ENCODE measurements around a stretch of chr5.

DNA sequence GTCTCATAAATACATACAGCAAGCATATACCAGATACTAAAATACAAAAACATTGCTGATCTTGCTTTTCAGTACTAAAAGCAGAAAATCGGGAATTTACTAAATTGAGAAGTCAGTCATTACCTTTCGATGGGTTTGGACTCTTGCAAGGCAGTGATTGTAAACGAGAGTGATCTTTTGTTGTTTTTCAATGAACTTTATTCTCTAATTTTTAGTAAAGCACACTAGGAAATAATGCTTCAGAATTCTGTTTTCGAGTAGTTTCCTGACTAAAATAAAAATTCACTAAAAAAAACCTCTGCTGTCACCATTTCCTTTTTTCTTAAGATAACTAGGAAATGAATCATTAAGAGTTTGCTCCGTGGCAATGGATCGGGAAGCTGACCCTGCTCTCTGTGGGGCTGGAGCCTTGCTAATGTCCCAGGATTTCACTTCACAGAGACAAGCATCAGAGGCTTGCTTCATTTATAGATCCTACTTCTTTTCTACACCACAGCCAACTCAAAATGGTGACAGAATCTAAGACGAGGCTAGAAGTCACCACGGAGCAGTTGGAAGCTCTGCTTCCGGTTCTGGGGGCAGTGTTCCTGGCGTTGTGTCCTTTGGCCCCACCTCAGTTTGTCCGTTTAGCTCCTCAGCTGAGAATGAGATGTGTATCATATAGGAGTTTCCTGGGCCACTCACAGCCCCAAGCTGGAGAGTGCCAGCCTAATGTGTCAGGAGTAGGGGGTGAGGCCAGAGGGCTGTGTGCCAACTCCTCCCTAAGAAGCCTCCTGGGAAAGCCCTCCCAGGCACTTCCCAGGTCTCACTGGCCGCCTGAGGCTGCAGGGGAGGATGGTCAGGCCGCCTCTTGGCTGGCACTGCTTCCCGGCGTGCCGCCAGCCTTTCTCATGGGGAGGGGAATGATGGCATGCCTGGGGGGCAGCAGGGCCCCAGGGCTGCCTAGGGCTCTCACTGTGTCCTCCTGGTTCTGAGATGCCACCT, 19.5 kb downstream of the TENT4A start:
CAGE:
- cytosol, long polyA minus RNA = no peak
- cytosol, long polyA plus RNA = no peak
- long polyA plus RNA = no peak
- nucleus, long polyA minus RNA = no peak
- nucleus, long polyA plus RNA = no peak

DNA sequence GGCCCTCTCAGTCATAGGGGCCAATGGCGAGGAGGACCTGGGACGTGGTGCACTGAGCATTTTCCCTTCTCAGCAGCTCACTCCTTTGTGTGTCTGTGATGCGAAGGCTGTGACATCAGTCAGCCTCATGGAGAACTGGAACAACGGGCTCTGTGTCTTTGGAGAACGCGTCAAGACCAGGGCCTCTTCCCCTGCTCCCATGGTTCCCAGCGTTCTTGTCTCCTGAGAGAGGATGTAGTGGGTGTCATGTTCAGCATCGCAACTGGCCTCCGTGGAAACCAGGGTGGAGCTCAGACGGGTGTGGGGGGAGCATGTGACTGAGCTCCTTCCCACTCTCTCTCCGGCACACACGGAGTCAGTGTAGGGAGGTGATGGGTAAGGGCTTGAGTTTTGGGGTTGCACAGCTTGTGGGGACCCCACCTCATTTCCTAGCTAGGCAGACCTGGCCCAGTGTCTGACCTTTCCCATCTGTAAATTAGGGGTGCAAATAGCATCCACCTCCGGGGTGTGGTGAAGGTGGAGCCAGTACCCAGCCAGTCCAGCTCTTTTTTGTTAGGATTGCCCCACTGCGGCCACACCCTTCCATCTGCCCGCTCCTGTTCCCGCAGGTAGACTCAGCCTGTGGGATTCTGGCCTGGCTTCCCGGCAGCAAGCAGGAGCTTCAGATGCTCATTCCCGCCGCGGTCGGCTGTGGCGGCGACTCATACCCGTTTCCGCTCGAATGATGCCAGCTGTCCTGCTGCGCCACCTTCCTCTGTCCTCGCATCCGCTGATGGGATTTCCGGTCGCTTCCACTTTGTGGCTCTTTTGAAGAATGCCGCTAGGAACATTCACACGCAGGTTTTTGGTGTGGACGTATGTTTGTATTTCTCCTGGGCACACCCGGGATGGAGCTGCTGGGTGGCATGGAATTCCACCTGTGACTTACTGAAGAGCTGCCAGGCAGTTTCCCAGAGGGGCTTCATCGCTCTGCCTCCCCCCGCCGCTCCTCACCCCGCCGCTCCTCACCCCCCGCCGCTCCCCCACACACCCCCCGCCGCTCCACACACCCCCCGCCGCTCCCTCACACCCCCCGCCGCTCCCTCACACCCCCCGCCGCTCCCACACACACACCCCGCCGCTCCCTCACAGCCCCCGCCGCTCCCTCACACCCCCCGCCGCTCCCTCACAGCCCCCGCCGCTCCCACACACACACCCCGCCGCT, 60.0 kb downstream of the TENT4A start:
CAGE:
- cytosol, long polyA minus RNA = no peak
- cytosol, long polyA plus RNA = no peak
- long polyA plus RNA = no peak
- nucleus, long polyA minus RNA = no peak
- nucleus, long polyA plus RNA = no peak

DNA sequence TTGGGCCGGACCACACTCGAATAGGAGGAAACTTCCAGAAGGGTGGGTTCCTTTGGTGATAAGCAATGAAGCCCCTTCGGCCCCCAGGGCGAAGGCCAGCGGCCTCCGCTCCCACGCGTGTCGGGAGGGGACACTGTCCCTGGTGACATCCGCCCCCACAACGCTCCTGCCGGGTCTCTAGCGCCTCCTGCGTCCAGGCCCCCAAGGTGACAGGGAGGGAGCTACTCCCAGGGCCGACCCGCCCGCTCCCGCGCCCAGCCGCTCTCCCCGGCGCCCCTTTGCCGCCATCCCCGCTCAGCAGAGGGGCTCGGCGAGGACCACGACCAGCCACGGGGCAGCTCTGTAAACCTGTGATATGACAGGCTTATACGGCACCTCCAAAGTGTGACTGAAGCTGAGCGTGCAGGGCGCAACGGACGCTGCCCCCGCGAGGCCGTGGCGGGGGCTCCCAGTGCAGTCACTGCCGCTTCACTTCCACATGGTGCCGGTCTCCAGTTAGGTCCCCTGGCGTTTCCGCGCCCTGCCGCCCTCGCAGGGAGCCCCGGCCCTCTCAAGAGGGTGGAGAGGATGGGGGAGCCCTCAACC, 1.0 kb upstream of the ADCY2 start:
CAGE:
- cytosol, long polyA minus RNA = no peak
- cytosol, long polyA plus RNA = no peak
- long polyA plus RNA = no peak
- nucleus, long polyA minus RNA = no peak
- nucleus, long polyA plus RNA = no peak

CAGE:
- cytosol, long polyA minus RNA = no peak
- cytosol, long polyA plus RNA = no peak
- long polyA plus RNA = no peak
- nucleus, long polyA minus RNA = no peak
- nucleus, long polyA plus RNA = no peak
Observed at GRCh38 chr5:7663183-7663485, 187.8 kb downstream of the CFAP90 start.

DNA sequence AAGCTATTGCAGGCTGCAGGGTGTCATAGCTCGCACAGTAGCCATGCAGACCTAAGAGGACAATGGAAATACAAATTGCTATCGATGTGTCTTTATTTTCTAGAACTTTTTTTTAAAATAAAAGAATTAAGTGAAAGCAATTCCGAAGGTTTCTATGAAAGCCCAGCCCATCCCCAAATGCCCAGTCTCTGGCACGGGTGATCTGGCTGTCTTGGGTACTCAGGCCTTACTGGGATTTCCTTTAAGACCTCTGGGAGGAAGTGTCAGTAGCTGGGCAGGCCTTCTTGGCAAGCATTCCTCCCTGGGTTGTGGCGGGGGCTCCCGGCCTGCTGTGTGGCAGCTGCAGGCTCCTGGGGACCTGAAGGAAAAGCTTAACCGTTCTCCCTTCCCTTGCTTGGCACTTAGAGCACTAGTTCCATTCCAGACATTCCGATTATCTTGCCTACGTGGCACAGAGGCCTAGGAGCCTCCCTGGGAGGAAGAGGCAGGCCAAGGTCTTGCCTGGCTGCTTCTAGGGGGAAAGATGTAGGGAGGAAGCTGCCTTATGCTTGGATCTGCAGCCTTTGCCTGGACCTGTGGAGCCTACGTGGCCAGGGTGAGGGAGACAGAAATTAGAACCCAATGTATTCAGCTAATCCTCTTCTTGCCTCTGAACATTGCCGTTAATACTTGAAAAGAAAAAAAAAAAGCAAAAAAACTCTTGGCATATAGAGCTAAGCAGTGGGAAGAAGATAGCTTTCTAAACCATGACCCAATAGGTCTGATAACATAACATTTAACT, 1.7 kb upstream of the SEMA5A start:
CAGE:
- cytosol, long polyA minus RNA = no peak
- cytosol, long polyA plus RNA = no peak
- long polyA plus RNA = no peak
- nucleus, long polyA minus RNA = no peak
- nucleus, long polyA plus RNA = no peak

CAGE:
- cytosol, long polyA minus RNA = no peak
- cytosol, long polyA plus RNA = no peak
- long polyA plus RNA = no peak
- nucleus, long polyA minus RNA = no peak
- nucleus, long polyA plus RNA = no peak
Observed at GRCh38 chr5:9720731-9721214, 90.6 kb upstream of the TAS2R1 start.

CAGE:
- cytosol, long polyA minus RNA = no peak
- cytosol, long polyA plus RNA = no peak
- long polyA plus RNA = no peak
- nucleus, long polyA minus RNA = no peak
- nucleus, long polyA plus RNA = no peak
Observed at GRCh38 chr5:10255230-10256178, 5.4 kb downstream of the CCT5 start.

DNA sequence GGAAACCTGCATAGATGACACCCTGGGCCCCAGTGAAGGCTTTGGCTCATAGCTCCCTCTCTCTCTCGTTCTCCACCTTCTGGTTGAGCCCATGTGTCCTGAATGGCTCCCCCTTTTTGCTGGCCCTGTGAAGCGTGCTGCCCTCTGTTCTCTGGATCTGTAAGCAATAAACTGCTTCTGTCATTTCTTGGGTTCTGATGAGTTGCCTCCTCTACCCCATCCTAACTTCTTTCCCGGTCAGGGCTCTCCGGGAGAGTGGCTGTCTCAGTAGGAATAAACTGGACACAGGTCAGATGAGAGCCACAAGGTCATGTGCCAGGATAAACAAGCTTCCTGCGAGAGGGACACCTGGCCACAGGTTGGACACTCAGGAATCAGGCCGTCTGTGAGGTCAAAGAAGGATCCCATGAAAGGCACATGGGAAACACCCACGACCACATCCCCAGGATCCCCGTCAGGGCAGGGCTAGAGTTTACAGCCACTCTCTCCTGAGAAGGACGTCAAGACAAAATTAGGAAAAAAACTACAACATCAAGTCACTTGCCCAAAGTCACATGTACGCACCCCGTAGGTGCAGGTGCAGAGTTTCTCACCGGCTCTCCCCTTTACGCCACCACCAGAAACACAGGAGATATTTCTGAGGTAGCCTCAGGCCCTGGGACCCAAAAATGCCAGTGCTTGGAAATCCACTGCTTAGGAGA, 28.6 kb downstream of the CCT5 start:
CAGE:
- cytosol, long polyA minus RNA = no peak
- cytosol, long polyA plus RNA = no peak
- long polyA plus RNA = no peak
- nucleus, long polyA minus RNA = no peak
- nucleus, long polyA plus RNA = no peak

CAGE:
- cytosol, long polyA minus RNA = no peak
- cytosol, long polyA plus RNA = no peak
- long polyA plus RNA = no peak
- nucleus, long polyA minus RNA = no peak
- nucleus, long polyA plus RNA = no peak
Observed at GRCh38 chr5:10374363-10374718, 20.8 kb downstream of the MARCHF6 start.

DNA sequence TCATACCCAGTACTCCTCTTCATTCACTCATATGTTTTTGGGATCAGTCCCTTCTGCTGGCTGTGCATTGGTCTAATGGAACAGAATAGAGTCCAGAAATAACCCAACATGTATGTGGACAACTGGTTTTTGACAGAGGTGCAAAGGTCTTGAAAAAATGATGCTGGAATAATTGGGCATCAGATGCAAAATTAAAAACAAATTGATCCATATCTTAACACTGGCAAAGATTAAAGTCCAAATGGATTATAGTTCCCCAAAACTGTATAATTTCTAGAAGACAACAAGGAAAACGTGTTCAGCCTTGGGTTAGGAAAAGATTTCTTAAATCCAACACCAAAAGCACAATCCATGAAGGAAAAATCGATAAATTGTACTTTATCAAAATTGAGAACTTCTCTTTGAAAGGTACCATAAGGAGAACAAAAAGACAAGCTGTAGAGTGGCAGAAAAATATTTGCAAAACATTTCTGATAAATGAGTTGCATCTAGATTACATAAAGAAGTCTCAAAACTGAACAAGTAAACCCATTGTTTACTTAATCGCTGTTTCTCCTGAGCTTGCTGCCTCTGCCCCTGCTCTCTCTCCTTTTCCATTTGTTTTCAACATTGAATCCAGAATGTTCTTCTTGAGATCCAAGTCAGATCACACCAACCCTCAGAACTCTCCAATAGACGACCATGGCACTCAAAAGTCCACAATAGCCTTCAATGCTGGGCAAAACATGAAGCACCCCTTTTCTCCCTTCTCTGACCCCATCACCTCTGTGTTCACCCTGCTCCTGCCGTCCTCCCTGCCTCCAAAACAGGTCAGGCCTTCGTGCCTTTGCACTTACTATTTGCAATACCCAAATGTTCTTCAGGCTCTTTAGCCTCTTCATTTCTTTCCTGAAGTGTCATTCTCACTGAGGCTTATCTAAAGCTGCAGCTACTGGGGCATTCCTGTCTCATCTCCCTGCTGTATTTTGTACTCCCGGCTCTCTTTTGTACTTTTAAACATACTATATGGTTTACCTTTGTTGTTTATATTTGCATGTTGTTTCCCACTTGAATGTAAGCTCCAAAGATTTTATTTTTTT, 2.3 kb upstream of the ROPN1L start:
CAGE:
- cytosol, long polyA minus RNA = no peak
- cytosol, long polyA plus RNA = no peak
- long polyA plus RNA = no peak
- nucleus, long polyA minus RNA = no peak
- nucleus, long polyA plus RNA = no peak

DNA sequence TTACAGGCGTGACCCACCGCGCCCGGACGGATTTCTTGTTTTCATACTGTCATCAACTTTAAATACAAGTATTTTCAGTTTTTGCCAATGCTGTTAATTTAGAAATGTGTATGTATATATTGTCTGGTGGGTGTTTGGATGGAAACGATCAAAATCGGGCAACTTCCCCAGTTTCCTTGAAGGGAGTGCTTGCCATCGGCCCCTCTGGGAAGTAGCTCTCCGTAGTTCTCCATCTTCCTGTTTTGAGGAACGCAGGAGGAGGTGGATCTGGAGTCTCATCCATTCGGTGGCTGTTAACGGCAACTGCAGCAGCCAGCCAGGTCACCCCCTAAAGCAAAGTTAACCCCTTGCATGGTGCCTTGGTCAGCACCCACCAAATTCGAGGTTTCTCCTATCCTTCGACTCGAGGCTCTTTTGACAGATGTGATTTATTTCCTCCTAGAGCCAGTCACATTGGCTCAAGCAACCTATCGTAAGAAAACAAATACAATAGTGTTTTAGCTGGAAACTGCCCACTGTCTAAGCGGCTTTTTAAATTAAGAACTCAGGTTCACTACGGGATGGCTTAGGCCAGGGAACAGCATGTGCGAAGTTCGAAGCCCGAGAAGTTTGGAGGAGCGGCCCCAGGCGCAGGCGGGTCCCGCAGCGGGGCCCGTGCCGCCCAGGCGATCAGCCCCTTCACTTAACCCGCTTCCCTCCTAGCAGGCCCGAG, 616 bp upstream of the ROPN1L start:
CAGE:
- cytosol, long polyA minus RNA = no peak
- cytosol, long polyA plus RNA = no peak
- long polyA plus RNA = no peak
- nucleus, long polyA minus RNA = no peak
- nucleus, long polyA plus RNA = no peak

CAGE:
- cytosol, long polyA minus RNA = no peak
- cytosol, long polyA plus RNA = no peak
- long polyA plus RNA = no peak
- nucleus, long polyA minus RNA = no peak
- nucleus, long polyA plus RNA = no peak
Observed at GRCh38 chr5:10734080-10734545, 26.9 kb downstream of the DAP start.

DNA sequence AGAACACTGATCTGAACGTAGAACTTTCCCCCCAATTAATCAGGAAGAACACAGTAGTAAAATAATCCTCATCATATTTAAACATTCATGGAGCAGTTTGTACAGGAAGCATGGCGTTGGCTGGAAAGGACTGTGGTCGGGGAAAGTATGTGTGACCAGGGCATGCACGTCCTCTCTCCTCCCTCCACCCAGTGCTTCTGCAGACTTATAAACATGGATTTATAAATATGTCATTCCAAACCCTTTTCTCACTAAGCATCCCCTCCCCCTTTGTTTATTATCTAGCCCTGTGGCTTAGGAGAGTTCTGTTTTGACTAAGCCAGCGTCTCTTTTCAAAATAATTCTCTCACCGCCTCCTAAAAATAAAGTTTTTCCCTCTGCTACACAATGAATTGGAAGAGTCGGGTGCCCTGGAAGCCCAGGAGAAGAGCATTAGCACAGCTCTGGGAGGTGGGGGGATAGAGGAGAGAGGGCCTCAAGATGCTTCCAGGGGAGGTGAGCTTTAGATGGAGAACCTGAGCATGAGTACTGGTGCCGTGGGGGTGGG, 70.4 kb upstream of the DAP start:
CAGE:
- cytosol, long polyA minus RNA = no peak
- cytosol, long polyA plus RNA = no peak
- long polyA plus RNA = no peak
- nucleus, long polyA minus RNA = no peak
- nucleus, long polyA plus RNA = no peak

DNA sequence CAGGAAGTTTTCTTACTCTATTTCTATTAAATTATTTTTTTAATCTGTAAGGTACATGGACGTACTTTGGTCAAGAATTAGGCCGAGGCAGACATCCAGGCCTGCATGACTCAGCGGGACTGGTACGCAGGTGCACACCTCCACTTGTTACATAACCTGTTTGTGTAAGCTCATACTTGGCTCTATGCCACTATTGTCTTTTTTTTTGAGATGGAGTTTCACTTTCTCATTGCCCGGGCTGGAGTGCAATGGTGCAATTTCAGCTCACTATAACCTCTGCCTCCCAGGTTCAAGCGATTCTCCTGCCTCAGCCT, 201.0 kb upstream of the DAP start:
CAGE:
- cytosol, long polyA minus RNA = no peak
- cytosol, long polyA plus RNA = no peak
- long polyA plus RNA = no peak
- nucleus, long polyA minus RNA = no peak
- nucleus, long polyA plus RNA = no peak

DNA sequence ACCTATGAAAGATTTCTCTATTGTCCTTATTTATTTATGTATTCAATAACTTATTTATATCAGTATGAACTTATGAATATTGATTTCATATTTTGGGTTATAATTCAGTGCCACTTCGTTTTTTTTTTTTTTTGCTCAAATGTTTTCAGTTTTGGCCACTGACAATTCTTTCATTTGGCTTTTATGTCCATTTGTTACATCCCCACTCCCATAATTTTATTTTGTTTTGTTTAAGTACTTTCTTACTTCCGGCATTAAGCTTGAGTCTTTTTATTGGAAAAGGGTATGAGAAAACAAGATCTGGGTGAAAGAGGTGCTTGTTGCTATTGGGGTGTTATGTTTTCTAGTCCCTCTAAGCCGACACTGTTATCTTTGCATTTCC, 620.6 kb upstream of the CTNND2 start:
CAGE:
- cytosol, long polyA minus RNA = no peak
- cytosol, long polyA plus RNA = no peak
- long polyA plus RNA = no peak
- nucleus, long polyA minus RNA = no peak
- nucleus, long polyA plus RNA = no peak

CAGE:
- cytosol, long polyA minus RNA = no peak
- cytosol, long polyA plus RNA = no peak
- long polyA plus RNA = no peak
- nucleus, long polyA minus RNA = no peak
- nucleus, long polyA plus RNA = no peak
Observed at GRCh38 chr5:12625818-12626210, 721.6 kb upstream of the CTNND2 start.

CAGE:
- cytosol, long polyA minus RNA = no peak
- cytosol, long polyA plus RNA = no peak
- long polyA plus RNA = no peak
- nucleus, long polyA minus RNA = no peak
- nucleus, long polyA plus RNA = no peak
Observed at GRCh38 chr5:12667651-12668110, 763.4 kb upstream of the CTNND2 start.

CAGE:
- cytosol, long polyA minus RNA = no peak
- cytosol, long polyA plus RNA = no peak
- long polyA plus RNA = no peak
- nucleus, long polyA minus RNA = no peak
- nucleus, long polyA plus RNA = no peak
Observed at GRCh38 chr5:14108106-14108922, 34.8 kb upstream of the TRIO start.

DNA sequence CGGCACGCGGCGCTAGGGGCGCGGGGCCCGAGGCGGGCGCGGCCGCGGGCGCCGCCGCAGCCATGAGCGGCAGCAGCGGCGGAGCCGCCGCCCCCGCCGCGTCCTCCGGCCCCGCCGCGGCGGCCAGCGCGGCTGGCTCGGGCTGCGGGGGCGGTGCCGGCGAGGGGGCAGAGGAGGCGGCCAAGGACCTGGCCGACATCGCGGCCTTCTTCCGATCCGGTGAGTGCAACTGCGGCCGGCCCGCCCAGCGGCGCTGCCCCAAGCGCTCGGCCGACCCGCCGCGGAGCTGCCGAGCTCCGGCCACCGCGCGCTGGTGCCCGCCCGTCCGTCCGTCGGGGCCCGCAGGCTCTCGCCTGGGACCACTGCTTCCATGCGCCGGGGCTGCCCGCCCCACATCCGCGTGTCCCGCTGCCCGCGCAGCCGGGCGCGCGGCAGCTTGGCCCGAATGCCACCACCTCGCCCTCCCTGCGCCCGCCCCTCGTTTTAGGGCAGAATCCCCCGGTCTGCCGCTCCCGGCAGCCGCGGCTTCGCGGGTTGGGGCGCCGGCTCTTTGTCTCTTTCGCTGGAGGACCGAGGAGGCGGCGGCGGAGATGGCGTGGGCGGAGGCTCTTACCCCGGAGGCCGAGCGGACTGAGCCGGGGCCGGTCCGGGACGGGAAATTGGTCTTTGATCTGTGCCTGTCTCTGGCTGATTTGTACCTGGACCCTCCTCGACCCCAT, 681 bp downstream of the TRIO start:
CAGE:
- cytosol, long polyA minus RNA = no peak
- cytosol, long polyA plus RNA = no peak
- long polyA plus RNA = start-site peak on the plus strand centred at position 91 of the sequence, 264 bp wide, 21 and 27 reads in 2 replicates
- nucleus, long polyA minus RNA = no peak
- nucleus, long polyA plus RNA = start-site peak on the plus strand centred at position 186 of the sequence, 67 bp wide, 29 and 24 reads in 2 replicates

GRCh38 chr5:14154969-14155505, 11.9 kb downstream of the TRIO start:
CAGE:
- cytosol, long polyA minus RNA = no peak
- cytosol, long polyA plus RNA = no peak
- long polyA plus RNA = no peak
- nucleus, long polyA minus RNA = no peak
- nucleus, long polyA plus RNA = no peak

Measured in keratinocyte (primary cell).